Daoy (cell line): ENCODE measurements around a stretch of chr4.

- RAMPAGE, long total RNA: no peak
Observed at GRCh38 chr4:6618782-6619278, 21.7 kb upstream of the MRFAP1 start.

DNA sequence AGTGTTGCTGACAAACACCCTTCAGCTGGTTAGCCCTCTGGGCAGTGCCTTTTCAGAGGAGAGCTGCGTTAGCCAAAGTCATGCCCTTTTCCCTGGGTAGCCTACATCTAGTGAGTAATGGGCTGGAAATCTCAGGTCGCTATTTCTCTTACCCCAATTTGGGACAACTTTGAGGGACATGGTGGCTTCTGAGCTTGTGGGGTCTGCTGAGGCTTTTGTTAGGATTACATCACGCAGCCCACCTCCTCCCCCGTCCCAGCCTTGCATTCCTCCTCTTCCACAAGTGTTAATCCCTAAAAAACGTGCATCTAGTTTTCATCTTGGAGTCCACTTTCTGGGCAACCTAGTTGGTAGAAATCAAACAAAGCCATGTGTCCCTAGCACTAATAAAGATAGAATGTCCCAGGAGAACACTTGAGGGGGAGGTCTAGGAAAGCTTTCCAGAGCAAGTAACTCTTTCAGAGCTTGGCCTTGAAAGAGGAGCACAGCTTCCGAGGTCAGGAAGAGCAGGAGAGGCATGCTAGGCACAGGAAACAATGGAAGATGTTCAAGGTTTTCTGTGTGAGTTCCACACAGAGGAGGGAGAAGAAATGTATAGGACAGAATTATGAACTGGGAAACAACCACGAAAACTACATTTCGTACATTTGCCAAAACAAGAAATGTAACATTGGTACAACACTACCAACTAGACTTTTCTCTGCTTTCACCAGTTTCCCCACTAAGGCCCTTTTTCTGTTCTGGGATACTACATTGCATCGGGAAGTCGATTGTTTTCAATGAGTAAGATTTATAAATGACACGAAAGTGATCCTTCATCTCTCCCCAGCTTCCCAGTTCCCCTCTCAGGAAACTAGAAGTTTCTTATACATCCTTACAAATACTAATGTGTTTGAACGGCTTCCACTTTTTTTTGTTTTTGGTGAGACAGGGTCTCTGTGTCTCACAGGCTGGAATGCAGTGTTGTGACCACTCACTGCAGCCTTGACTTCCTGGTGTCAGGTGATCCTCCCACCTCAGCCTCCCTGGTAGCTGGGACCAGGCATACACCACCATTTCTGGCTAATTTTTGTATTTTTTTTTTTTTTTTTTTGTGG, 3.0 kb downstream of the MRFAP1 start:
- RAMPAGE, long total RNA: no peak

GRCh38 chr4:6726836-6727855, 11.2 kb downstream of the BLOC1S4 start:
- RAMPAGE, long total RNA: no peak

DNA sequence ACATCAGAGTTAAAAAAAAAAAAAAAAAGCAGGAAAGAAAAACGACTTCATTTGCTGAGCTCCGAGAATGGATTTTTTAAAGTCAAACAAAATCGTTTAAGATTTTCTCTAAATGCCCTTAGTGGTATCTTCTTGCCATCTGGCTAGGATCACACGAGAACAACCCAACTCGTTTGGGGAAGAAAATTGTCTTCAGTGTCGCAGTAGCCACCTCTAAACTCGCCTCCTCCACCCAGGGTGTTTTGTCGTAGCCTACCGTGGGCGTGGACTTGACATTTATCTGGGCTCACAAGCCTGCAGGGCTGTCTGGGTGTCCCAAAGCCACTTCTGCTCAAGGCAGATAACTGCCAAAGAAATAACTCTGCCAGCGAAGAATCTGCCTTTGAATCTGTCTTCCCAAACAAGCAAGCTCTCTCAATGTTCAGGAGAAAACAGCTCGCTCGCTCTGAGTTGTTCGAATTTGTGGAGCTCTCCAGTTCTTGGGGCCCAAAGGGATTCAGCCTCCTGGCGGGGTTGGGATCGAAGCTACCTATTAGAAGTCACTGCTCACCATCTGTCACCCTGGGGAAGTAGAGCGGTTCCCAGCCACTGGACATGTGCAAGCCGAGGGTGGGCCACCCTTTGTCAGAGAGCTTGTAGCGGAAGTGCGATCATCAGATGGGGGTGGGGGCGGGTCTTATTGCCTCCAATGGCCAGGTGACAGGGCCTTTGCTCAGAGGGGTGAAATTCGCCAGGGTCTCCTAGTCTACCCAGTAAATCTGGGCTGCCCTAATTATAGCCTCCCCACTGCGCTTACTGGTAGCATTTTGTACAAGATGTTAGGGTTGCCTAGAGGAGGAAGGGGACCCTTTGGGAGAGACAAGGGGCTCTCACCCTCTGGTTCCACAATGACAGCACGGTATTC, 14.8 kb downstream of the BLOC1S4 start:
- RAMPAGE, long total RNA: no peak

GRCh38 chr4:6761469-6762210, 20.9 kb upstream of the KIAA0232 start:
- RAMPAGE, long total RNA: no peak

- RAMPAGE, long total RNA: no peak
Observed at GRCh38 chr4:6767663-6768177, 14.8 kb upstream of the KIAA0232 start.

DNA sequence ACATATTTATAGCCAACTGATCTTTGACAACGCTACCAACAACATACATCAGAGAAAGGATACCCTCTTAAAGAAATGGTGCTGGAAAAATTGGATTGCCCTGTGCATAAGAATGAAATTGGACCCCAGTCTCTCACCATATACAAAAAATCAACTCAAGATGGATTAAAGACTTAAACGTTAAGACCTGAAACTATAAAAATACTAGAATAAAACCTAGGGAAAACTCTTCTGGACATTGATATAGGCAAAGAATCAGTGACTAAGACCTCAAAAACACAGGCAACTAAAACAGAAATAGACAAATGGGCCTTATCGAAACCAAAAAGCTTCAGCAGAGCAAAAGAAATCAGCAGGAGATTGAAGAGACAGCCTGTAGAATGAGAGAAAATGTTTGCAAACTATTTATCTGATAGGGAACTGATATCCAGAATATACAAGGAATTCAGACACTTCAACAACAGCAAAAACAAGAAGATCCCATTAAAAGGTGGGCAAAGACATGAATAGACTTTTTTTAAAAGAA, 27.8 kb downstream of the KIAA0232 start:
- RAMPAGE, long total RNA: no peak

DNA sequence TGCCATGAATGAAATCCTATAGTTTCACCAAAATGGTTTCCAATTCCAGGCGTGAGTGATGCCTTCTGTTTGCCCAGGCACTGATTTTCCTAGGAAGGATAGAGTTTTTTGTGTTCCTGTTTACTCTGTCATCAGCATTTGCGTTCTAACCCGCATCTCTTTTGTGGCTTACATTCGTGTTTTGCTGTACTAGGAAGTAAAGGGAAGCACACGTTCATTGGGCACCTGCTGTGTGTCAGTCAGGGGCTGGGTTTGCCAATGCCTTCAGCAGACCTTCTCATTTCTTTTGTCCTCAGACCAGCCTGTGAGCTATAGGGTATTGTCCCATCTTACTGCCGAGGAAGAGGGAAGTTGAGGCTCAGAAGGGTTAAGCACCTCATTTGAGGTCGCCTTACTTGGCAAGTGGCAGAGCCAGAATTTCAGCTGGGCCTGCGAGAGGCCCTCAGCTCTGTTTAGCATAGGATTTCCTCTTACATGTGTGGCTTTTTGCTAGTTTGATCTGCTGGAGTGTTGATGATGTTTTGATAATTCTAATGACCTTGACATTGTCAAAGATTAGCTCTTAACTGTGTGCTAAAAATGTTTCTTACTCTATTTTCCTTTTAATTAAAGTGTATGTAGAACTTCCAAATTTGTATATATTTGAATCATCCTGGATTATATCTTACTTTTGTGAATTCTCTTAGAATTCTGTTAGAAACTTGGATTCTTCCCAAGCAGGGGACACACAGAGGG, 8.8 kb downstream of the TBC1D14 start:
- RAMPAGE, long total RNA: no peak

GRCh38 chr4:6969978-6970709, 60.5 kb downstream of the TBC1D14 start:
- RAMPAGE, long total RNA: no peak

DNA sequence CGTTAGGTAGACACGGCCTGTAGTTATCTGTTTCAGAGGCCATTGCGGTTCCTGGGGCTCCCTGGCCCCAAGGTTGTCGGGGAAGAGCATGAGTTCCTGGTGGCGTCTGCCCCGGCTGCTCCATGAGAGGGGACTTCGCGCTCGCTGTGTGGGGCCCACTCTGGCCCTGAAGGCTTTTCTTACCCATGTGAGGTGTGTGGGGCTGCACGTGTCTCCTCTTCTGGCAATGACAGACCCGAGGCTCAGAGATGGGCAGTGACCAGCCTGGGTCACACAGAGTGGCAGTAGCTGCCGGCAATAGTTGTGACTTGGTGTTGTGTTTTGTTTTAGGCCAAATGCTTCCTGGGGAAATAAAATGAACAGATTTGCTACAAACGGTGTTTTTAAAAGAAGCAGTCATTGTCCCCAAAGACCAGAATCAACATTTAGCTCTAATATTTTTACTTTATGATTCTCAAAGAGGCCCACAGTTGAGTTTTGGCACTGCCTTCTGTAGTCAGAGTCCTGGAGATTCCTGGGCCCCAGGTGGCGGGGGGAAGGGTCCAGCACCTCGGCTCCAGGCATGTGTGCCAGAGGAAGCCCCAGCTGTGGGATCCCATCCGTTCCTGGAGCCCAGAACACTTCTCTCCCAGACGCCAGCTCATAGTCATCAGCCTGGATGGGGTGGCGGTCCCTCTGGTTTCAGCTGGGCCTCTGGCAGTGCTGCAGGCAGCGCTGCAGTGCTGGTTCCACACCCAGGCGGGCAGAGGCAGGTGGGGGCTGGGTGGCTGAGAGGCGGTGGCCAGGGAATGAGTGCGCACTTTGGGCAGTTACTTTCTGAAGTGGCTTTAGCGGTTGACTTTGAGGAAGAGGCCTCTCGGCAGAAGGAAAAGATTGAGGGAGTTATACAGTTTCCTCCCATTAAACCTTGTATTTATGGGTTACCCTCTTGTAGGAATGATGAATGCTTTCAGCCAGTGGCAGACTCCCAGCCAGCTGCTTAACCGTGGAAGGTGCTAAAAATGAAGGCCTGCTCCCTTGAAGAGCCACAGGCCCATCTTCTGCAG, 9.5 kb downstream of the TADA2B start:
- RAMPAGE, long total RNA: no peak

GRCh38 chr4:7054657-7055257, 11.6 kb downstream of the TADA2B start:
- RAMPAGE, long total RNA: no peak

DNA sequence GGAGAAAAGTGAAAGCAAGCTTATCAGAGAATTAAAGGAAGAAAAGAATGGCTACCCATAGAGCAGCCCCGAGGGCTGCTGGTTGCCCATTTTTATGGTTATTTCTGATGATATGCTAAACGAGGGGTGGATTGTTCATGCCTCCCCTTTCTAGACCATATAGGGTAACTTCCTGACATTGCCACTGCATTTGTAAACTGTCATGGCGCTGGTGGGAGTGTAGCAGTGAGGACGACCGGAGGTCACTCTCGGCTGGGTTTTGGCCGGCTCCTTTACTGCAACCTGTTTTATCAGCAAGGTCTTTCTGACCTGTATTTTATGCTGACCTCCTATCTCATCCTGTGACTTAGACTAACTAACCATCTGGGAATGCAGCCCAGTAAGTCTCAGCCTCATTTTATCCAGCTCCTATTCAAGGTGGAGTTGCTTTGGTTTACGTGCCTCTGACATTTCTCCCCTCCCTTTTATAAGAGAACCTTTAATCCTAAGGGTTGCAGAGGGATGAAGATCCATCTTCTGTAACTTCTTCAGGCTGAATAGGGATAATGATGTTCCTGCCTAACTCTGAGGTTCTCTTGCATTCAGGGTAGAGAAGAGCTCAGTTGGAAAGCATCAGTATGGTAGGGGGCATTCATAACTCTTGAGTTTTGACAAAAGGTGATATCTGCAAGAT, 16.8 kb upstream of the GRPEL1 start:
- RAMPAGE, long total RNA: no peak

DNA sequence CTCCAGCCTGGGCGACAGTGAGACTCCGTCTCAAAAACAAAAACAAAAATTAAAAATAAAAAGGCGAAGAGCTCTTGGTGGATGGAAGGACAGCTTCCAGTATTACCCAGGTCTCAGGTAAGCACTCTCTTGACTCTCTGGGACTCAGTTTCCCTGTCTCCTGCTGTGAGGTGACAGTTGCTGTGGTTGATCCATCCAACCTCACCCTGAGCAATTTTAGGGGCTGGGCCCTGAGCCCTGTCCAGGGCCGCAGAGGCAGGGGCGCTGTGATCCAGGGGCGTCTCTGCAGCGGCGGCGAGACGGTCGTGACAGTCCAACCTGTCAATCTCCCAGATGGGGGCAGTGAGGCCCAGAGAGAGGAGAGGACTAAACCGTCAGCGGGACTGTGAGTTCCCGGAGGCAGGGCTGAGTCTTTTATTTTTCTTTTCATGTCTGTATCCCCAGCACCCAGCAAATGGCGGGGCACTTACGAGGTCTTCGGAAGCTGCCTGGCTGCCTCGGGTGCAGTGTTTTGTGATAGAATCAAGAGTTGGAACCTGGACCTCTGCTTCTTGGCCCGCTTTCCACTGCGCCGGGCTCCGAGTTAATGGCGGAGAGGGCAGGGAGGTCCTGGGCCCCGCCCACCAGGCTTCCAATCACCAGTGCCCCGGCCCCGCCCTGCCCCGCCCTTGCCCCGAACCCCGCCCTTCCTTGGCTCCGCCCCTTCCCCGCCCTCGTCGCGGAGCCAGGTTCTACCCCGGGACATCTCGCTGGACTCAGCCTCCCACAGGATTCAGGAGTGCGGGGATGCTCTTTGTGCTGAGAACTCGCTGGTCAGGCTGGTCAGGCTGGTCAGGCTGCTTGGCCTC, 35.2 kb upstream of the GRPEL1 start:
- RAMPAGE, long total RNA: no peak

- RAMPAGE, long total RNA: no peak
Observed at GRCh38 chr4:7250127-7250998, 58.0 kb downstream of the SORCS2 start.

DNA sequence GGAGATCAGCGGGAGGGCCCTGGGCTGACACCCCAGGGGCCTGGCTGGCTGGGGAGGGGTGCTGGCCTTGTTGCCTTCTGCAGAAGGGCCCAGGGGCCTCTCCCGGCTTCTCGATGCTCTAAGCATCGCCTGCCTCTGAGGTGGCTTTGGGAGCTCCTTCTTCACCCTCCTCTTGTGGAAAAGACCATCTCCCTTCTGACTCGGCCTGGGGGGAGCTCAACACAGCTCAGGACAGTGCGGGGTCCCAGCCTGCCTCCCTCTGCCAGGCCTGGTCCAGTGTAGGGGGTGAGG, 55.3 kb upstream of the PSAPL1 start:
- RAMPAGE, long total RNA: no peak

GRCh38 chr4:7652617-7653031, 217.9 kb upstream of the PSAPL1 start:
- RAMPAGE, long total RNA: no peak

DNA sequence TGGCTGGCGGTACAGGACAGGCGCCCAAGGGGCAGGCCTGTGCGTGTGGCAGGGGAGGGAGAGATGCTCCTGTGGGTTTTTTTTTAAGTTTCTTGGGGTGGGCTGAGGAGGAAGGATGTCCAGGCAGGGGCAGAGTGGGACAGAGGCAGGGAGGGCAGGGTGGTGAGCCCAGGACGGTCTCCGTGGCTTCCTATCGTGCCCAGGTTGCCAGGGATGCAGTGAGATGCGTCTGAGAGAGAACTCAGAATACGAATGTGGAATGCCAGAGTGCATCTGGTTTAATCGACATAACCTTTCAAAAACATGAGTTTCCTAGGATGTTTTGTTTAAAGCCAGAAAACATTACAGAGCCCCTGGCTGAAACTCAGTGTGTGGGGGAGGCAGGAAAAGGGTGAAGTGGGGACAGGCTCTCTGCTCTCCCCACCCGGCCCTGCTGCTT, 240.9 kb downstream of the AFAP1 start:
- RAMPAGE, long total RNA: no peak

- RAMPAGE, long total RNA: no peak
Observed at GRCh38 chr4:7773342-7774139, 166.1 kb downstream of the AFAP1 start.

GRCh38 chr4:7777024-7777668, 162.5 kb downstream of the AFAP1 start:
- RAMPAGE, long total RNA: no peak

GRCh38 chr4:7812235-7812622, 127.4 kb downstream of the AFAP1 start:
- RAMPAGE, long total RNA: no peak